Frontal cortex (tissue), 2 donors: ENCODE measurements around a stretch of chr3.

GRCh38 chr3:14819208-14819884, 584 bp downstream of the FGD5 start:
- RAMPAGE, long total RNA = no peak

DNA sequence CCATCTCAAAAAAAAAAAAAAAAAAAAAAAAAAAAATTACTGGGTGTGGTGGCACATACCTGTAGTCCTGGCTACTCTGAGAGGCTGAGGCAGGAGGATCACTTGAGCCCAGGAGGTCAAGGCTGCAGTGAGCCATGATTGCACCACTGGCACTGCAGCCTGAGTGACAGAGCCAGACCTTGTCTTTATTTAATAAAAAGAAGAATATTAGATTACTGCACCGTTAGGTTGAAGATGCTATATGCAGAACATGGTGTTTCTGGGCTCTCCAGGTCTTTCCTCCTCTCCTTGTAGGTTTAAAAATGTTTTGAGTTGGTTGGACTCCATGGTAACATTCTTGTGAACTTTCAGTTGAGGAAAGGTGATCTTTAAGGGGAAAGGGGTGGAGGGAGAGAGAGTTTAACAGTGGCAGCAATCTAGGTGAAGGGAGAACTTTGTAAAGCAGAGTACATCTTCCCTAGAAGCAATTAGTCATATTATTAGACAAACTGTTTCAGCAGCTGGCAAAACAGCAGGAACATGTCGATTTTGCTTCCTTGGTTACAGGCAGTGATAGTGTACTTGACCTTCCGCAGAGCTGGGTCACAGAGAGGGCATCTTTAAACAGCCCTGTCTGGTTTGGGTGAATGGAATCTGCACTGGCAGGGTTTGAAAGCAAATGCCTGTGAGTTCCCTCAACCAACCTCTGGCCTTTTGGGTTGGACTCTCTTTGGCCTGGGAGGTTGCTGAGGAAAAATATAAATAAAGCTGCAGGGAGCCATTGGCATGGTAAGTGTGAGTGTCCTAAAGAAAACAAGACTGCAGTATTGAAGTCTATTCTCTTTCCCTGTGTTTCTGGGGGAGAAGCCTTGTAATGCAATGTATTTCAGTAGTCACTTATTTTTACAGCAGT, 42.8 kb downstream of the NR2C2 start:
- RAMPAGE, long total RNA = no peak

- RAMPAGE, long total RNA = no peak
Observed at GRCh38 chr3:15148655-15149012, 49.7 kb upstream of the RBSN start.

DNA sequence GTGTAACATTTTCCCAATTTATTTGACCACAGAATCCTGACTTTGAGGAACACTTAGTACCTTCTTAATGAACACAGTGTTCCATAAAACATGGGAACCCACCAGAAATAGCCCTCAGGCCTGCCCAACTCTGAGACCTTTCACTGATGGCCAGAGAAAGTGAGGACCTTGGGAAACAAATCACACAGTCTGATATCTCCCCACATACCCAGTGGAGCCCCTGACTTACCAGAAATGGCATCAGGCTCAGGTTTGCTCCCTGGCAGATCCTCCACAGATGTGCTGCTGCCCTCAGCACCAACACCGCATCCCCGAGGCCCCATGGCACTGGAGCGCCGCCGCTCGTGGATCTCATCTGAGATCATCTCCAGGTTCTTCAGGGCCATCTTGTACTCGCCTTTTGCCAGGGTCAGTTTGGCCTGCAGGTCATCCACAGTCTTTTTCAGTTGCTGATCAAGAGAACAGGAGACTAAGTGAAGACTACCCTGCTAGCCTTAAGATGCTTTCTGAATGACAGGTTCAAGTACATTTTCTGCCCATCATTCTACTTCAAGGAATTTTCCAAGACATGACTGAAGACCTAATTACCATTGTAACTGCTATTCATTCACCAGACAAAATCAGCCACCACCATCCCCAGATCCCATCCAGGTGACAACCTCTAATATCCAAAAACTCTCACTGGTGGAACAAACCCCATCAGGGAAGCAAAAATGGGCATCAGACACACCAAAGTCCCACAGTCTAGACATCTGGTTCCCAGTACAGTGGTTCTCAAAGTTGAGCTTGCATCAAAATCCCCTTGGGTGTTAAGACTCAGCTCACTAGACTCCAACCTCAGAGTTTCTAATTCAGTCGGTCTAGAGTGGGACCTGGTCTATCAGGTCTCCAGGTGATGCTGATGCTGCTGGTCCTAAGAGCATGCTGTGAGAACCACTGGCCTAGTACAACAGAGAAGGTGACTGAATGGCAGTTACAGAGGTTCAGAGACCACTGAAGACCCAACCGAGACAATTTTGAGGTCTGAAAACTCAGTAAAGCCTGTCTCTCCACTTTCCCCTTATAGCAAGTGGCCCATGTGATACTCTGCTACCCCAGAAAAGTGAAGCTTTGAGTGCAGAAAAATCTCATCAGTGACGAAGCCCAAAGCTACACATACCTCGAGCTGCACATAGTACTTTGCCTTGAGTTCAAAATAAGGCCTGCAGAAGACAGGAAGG, 53.0 kb downstream of the CAPN7 start:
- RAMPAGE, long total RNA = no peak

DNA sequence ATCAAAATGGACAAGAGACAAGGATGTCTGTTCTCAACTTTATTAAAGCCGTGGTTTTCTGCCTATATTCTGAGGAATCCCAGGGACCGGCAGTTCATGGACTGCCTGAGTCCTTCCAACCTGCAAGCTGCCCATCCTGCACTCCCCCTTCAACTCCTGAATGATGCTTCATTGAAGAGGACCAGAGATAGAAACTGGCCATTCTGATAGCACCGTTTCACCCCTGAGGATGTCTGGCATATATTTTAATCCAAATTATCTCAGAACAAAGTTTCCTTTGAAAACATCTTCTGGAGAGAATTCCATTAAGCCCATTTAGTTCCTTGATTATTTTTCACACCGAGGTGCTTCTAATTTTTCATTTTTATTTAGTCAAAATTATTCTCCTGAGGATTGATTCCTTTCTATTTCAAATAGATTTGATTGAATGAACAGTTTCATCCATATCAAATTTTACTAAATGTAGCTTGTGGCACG, 54.0 kb downstream of the SH3BP5 start:
- RAMPAGE, long total RNA = no peak

DNA sequence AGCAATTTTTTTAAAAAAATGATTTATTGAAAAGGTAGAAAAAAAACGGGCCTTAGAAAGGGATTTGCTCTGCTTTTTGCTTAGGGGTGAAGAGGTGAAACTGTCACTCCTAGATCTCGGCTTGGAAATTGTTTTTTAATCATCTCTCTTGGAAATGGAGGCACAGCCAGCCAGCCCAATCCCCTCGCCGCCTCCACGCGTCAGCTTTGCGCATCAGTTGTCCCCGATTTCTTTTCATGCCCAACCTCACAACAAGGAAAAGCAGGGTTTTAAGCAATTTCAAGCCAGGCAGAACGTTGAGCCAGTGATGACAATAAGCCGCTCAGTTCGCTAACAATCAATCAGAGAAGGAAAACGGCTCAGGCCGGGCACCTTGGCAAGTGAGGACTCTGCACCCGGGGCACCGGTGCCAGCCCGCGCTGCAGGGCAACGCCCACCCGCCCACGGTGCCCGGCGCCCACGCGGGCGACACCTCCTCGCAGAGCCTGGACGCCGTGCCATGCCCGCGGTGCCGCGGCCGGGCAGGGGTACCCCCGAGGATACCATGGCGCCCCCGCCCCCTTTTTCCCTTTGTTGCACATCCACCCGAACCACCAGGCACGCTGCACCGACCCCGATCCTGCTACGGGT, 859 bp downstream of the SH3BP5 start:
- RAMPAGE, long total RNA = no peak

- RAMPAGE, long total RNA = no peak
Observed at GRCh38 chr3:15529610-15530046, 8.1 kb upstream of the COLQ start.

DNA sequence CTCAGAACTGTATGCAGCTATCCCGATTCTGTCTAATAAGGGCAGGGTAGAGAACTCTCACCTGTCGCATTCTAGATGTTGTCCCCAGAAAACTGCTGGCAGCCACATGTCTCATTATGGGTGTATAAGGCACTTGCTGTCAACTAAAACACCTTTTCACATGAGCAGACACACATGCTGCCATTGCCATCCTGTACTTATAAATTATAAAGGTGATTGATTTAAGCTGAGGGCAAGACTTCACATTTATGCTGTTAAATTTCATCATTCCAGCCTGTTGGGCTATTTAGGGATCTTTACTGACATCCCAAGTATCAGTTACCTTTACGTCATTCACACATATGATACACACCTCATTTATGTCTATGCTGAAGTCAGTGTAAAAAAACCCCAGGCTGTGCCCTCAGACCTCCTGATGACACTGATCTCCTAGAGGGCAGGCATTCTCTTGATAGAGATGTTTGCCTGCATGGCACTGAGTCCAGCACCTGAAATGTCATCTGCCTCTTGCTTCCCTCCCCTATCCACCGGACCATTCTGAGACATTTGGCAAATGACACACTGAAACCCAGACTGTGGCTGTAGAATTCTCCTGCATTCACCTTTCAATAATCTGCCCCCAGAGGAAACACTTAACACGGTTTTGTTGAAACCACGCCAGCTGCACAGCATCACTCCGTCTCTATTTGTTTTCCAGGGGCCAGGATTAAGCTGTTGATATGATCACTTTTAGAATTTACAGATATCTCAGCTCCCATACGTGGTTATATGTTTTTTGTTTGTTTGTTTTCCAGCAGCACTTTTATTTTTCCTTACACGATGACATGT, 35.9 kb downstream of the BTD start:
- RAMPAGE, long total RNA = no peak

- RAMPAGE, long total RNA = no peak
Observed at GRCh38 chr3:15670098-15670613, 68.6 kb downstream of the BTD start.

DNA sequence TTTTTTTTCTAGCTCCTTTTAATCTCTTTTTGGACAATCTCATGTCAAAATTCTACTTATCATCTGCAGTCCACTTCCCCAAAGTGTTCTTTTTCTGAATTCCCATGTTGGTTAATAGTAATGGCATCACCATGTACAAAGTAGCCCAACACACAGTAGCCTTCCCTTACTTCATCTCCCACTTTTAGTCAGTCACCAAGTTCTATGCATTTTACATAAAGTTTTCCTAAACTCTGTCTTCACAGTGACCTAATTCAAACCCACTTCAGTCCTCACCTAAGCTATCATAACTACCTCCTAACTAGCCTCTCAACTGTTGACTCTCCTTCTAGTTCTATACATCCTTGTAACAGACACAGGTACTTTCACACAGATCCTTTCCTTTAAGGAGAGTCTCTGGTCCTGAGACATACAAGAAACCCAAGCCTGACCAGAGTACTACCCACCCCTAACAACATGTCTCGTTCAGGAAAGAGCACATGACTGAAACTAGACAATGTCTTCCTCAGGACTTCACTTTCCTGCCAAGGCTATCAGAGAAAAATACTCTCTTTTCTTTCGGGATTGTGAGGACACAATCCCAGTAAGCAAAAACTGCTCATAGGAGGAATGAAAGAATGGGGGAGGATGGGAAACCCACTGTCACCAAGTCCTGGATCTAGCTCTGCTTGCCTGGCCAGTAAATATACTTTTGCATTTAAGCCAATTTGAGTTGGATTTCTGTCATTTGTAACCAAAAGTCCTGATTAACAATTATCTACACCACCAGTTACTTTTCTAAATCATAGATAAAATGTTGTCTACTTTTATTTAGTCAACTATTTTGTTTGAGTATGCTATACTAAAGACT, 11.4 kb upstream of the ANKRD28 start:
- RAMPAGE, long total RNA = no peak

GRCh38 chr3:15828564-15829222, 30.9 kb upstream of the ANKRD28 start:
- RAMPAGE, long total RNA = no peak

- RAMPAGE, long total RNA = no peak
Observed at GRCh38 chr3:16068939-16069504, 105.5 kb upstream of the GALNT15 start.

- RAMPAGE, long total RNA = no peak
Observed at GRCh38 chr3:16134153-16134690, 40.3 kb upstream of the GALNT15 start.

DNA sequence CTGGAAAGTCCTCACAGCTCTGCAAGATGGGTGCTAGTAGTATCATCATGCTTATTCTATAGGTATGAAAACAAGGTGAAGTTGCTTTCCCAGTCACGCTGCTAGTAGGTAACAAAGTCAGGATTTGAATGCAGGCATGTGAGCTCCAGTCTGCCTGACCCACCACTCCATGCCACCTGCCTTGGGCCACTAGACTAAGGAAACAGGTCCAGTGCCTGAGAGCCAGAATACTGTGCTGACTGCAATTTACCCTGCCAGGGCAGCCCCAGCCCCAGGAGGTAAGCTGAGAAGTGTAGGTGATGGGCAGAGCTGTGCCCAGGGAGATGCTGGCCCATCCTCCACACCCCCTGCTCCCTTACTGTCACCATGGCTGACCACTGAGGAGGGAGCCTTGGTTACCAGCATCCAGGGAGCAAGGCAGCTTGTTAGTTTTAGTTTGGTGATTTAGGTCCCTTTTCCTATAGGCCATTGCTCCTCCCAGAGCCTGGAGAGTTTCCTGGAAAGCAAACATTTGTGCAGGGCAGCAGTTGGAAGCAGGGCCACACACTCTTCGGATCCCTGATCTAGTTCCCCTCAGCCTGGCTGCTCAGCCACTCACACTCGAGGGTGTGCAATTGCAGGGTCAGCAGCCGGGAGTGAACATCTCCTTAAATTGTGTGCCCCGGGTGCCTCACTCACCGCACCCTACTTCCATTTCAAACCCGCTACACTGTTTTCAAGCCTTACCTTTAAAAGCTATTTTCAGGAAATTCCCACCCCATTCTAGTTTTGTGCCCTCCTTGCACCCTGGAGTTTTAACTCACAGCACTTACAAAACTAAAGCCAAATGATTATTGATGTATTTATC, 2.0 kb downstream of the GALNT15 start:
- RAMPAGE, long total RNA = no peak

GRCh38 chr3:16262170-16262770, 2.5 kb downstream of the DPH3 start:
- RAMPAGE, long total RNA = no peak

DNA sequence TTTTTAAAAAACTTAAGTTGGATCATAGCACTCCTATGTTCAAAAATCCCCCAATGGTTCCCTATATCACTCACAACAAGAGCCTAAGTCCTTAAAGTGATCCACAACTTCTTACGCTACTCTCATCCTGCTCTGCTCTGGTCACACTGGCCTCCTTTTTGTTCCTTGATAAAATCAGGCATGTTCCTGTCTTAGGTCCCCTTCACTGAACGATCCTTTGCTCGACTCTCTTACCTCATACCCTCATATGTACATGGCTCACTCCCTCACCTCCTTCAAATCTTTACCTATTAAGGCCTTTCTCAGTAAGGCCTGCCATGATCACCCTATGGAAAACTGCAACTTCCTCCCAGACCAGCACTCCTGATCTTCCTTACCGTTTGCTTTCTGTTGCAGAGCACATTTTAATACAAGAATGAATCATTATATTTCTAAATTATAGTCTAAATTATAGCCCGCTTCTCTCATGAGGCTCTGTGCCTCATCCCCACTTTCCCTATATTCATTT, 1.6 kb downstream of the DPH3 start:
- RAMPAGE, long total RNA = no peak

DNA sequence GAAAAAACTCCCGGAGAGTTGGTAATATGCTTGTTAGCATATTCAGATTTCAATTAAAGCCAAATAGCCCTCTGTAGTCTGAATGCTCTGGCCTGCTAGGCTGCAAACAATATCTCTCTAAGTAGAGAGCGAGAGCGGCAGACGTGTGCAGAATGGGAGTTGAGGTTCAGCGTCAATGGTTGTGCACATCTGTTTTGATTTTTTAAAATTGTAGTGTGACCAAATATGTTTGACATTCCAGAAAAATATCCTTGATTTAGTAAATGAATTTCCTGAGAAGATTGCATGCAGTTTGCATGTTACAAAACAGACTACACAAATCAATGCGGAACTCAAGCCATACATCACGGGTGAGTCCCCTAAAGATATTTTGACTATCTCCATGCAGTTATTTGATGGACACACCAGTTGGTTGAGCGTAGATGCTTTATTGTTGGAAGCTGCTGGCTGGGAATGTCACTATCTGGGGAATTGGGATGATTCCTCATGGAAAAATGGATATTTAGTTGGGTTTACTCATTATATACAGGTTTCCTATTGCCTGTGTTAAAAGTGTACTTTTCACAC, 37.5 kb downstream of the OXNAD1 start:
- RAMPAGE, long total RNA = no peak

GRCh38 chr3:16338176-16338637, 73.2 kb downstream of the OXNAD1 start:
- RAMPAGE, long total RNA = no peak

GRCh38 chr3:16448378-16449134, 64.9 kb downstream of the RFTN1 start:
- RAMPAGE, long total RNA = no peak

GRCh38 chr3:16454591-16455588, 58.6 kb downstream of the RFTN1 start:
- RAMPAGE, long total RNA = no peak